Subcutaneous preadipocyte (primary cell): ENCODE results near the gene MT1E.

- CAGE, long polyA plus RNA: no peak
Observed at GRCh38 chr16:54873920-54874371, 56.7 kb upstream of the IRX5 start.

GRCh38 chr16:54932237-54933022 is 1.8 kb downstream of the IRX5 start:
- CAGE, long polyA plus RNA: no peak

DNA sequence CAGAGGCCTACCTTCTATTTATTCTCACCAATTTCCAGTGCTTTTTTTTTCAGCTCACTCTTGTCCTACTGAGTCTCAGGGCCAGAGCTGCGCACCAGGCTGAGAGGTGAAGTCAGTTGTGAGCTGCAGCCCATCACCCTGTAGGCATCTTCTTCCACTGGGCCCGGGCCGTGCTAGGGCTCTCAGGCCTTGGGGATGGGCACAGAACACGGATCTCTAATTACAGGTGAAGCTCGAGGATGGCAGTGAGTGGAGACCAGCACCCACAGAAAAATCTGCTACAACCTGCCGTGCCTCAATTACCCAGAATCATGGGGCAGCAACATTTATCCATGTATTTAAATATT is 82.1 kb downstream of the IRX5 start:
- CAGE, long polyA plus RNA: no peak

GRCh38 chr16:55091381-55091592 is 160.6 kb downstream of the IRX5 start:
- CAGE, long polyA plus RNA: no peak

GRCh38 chr16:55330423-55331046 is 6.5 kb downstream of the IRX6 start:
- CAGE, long polyA plus RNA: no peak

DNA sequence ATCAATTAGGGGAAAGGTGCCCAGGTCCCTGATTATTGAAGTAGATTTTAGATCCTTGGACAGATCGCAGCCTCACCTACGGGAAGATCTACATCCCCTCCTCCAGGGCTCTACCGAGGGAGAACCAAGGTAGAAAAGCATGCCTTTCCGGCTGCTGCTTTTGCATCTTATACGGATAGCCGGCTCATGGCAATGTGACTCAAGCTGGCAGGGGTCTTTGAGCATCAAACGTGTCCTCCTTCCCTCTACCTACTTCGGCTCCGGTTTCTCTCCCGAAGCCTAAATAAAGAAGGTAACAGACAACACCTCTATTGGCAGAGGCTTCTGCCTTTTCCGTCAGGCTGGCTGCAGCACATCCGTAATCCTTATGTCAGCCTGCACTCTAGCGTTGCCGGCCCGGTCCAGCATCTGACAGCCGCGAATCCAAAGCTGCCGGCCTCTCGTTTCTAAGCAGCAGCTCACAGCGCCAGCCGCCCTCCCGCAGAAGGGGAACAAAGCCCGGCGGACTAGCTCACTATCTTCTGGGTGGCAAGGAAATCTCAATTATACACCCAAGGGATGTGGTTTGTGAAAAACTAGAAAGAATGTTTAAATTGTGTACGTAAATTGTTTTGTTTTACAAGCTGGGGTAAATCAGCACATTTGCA is 47.0 kb downstream of the IRX6 start:
- CAGE, long polyA plus RNA: no peak

DNA sequence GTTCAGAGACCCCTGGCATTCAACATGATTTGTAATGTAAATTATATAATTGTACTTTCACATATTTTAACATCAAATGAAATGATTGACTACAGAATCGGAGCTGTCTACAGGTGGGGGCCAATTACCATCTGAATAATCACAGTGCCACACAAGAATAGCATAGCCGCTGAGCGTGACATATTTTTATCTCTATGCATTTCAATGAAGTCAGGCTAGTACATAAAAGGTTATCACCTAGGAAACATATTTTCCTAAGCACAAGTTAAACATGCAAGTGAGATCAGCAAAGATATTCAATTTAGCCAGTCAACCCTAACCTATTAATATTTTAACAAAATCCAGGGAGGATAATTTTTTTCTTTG is 66.9 kb downstream of the IRX6 start:
- CAGE, long polyA plus RNA: no peak

GRCh38 chr16:55502646-55503424 is 6.0 kb upstream of the LPCAT2 start:
- CAGE, long polyA plus RNA: no peak

- CAGE, long polyA plus RNA: no peak
Observed at GRCh38 chr16:55871782-55872237, 3.4 kb downstream of the CES5A start.

GRCh38 chr16:56225123-56225464 is 33.8 kb downstream of the GNAO1 start:
- CAGE, long polyA plus RNA: no peak

GRCh38 chr16:56295788-56296113 is 104.5 kb downstream of the GNAO1 start:
- CAGE, long polyA plus RNA: no peak

- CAGE, long polyA plus RNA: no peak
Observed at GRCh38 chr16:56357245-56357857, 68.0 kb downstream of the AMFR start.

GRCh38 chr16:56611321-56612114 is 3.1 kb downstream of the MT2A start:
- CAGE, long polyA plus RNA: no peak

DNA sequence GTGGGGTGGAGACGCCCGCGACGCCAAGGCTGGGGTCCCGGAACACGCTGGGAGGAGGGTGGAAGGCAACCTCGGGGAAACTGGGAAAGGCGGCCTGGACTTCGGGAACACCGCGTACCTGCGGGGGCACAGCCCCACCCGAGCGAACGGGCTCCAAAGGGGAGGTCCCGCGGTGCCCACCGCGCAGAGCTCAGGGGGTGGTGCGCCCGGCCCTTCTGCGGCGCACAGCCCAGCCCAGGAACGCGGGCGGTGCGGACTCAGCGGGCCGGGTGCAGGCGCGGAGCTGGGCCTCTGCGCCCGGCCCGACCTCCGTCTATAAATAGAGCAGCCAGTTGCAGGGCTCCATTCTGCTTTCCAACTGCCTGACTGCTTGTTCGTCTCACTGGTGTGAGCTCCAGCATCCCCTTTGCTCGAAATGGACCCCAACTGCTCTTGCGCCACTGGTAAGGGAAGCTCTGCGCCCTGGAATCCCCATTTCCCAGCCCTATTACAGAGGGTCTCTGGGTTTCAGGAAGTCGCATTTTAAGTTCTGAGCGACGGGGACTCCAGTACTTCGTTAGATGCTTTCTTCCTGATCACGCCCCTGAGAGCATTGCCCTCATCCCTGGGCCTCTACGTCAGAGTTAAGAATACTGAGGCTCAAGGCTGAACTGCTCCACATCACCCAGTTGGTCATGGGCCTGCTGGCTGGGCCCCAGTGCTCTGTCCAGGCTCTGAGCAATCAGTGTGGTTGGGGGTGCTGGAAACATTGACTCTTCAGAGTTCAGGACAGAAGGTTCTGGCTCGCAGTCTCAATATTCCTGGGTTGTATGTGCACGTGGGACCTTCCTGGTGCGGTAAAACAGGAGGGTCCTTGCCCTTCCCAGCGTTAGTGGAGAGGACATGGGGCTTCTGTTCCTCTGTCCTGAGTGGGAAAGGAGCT is at the start of gene MT1E:
TSS of gene MT1E (plus strand) at position 345 of the 922 bp plus-strand sequence.
- CAGE, long polyA plus RNA: start-site peak on the plus strand centred at position 364 of the sequence, 44 bp wide, 5,079 and 1,559 reads in 2 replicates

GRCh38 chr16:56686244-56686798 is 4.1 kb downstream of the MT1X start:
- CAGE, long polyA plus RNA: no peak

GRCh38 chr16:56747869-56748554 is 18.1 kb downstream of the NUP93 start:
- CAGE, long polyA plus RNA: no peak

GRCh38 chr16:56748826-56749125 is 18.8 kb downstream of the NUP93 start:
- CAGE, long polyA plus RNA: no peak

- CAGE, long polyA plus RNA: no peak
Observed at GRCh38 chr16:56833300-56833808, 31.7 kb upstream of the SLC12A3 start.

DNA sequence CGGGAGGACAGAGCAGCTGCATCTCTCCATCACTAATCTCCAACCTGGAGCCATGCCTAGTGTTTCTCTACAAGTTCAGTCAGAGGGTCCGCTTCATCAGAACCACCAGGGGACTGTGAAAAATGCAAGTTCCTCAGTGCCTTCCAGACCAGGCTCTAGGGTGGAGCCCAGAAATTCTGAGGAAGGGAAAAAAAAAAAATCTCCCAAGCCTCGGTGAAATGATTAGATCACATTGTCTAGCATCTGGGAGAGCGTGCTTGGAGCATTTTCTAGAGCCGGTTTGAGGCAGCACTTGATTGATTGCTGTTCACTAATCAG is 22.4 kb upstream of the HERPUD1 start:
- CAGE, long polyA plus RNA: no peak

DNA sequence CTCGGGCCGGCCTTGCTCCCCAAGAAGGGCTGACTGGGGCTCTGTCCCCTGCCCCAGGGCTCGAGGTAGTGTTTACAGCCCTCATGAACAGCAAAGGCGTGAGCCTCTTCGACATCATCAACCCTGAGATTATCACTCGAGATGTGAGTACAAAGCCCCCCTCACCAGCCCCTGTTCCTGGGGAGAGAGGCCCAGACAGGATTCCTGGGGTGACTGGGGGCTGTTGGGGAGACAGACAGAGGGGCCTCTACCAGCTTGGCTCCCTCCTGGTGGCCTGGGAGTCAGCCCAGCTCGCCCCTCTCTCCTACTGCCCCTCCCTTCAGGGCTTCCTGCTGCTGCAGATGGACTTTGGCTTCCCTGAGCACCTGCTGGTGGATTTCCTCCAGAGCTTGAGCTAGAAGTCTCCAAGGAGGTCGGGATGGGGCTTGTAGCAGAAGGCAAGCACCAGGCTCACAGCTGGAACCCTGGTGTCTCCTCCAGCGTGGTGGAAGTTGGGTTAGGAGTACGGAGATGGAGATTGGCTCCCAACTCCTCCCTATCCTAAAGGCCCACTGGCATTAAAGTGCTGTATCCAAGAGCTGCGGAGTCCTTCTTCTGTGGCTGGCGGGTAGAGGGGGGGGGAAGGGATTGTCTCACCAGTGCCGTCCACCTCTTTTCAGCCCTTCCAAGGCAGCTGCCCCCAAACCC is 5.9 kb upstream of the NLRC5 start:
- CAGE, long polyA plus RNA: no peak